NB4 (cell line): ENCODE measurements around a stretch of chr1.

- RRBS: no CpG with 5 or more reads among the region's 5 CpGs
Measured at GRCh38 chr1:39404917-39405958, 86.2 kb upstream of the BMP8A start.

DNA sequence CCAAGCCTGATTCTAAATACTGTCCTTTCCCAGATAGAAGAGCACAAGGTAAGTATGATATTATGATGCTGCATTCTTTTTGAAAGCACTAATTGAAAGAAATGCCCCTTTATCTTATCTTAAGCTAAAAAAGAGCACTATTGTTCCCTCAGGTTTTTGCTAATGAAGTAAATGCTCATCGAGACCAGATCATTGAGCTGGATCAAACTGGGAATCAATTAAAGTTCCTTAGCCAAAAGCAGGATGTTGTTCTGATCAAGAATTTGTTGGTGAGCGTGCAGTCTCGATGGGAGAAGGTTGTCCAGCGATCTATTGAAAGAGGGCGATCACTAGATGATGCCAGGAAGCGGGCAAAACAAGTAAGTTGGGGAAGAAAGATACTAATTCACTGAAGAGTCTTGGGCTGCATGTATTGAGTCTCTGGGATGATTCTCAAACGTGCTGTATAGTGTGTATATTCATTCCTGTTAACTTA, 43.9 kb upstream of the BMP8A start:
- RRBS: no CpG with 5 or more reads among the region's 7 CpGs

DNA sequence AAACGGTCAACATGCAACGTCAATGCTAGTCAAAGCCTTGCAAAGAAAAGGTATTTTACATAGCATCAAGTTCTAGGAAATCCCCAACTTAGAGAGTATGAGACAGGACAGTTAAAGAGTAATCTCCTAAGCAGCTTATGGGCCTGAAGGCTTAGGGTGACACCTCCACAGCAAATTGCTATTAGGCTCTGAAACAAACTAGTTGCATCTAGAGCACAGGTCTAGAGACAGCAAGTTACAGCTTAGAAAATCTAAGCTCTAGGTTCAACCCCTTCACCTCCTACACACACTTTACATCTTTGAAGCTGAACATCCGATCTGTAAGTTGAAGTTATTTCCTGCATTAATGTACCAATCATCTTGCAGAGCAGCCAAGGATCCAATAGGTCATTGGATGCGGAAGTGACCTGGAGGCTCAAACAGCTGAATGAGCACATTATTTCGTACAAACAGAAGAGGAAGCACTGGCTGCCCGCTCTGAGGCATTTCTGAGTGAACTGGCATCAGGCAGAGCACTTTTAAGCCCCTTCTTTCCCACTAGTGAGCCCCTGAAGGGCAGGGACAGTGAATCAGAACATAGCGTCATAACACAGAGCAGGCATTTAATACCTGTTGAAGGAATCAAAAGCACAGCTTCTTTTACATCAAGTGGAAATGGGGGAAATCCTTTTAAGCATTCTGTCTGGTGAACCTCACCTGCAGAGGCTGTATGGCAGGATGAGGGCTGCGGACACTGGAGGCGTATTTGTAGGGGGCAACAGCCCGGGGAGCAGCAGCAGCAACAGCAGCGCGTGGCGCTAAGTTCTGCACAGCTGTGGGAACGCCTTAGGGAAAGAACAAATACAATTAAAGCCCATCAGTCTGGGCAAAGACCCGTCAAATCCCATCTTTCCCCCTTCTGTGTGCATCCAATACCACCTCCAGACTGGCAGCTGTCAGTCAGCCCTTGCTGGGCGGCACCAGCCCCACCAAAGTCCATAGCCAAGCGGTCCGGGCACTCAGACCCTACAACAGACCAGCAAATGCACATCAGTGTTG, 13.4 kb downstream of the PABPC4 start:
- RRBS: no CpG with 5 or more reads among the region's 18 CpGs

DNA sequence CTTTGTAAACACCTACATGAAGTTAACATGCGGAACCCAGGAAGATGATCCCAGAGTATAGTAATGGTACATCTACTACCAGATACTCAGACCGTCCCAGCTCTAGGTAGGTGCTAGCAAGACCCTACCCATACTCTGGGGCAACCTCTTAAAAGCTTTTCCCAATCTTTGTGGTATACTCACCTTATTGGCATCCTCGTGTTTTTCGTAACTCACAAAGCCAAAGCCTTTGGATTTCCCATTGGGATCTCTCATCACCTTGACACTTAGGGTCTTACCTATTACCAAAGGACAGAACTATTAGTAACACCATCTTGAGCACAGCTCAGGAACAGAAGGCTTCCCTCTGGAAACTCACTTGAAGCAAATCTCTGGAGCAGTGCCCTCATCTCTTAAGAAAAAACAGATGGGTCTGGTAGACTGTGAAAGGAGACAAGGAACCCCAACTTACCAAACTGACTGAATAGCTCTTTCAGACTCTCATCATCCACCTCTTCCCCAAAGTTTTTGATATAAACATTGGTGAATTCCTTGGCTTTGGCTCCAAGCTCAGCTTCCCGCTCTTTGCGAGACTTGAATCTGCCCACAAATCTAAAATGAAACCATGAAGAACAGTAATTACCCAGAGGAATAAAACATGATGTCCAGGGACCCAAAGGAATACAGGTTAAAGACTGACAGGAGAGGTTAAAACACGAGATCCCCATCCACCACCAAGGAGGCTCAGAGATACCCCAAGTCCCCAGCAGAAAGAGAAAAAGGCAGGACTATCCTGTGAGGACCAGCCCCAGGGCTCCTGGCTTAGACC, 7.0 kb downstream of the PABPC4 start:
- RRBS: no CpG with 5 or more reads among the region's 7 CpGs

GRCh38 chr1:39574244-39575348, 2.0 kb downstream of the PABPC4 start:
- RRBS: no CpG with 5 or more reads among the region's 17 CpGs

DNA sequence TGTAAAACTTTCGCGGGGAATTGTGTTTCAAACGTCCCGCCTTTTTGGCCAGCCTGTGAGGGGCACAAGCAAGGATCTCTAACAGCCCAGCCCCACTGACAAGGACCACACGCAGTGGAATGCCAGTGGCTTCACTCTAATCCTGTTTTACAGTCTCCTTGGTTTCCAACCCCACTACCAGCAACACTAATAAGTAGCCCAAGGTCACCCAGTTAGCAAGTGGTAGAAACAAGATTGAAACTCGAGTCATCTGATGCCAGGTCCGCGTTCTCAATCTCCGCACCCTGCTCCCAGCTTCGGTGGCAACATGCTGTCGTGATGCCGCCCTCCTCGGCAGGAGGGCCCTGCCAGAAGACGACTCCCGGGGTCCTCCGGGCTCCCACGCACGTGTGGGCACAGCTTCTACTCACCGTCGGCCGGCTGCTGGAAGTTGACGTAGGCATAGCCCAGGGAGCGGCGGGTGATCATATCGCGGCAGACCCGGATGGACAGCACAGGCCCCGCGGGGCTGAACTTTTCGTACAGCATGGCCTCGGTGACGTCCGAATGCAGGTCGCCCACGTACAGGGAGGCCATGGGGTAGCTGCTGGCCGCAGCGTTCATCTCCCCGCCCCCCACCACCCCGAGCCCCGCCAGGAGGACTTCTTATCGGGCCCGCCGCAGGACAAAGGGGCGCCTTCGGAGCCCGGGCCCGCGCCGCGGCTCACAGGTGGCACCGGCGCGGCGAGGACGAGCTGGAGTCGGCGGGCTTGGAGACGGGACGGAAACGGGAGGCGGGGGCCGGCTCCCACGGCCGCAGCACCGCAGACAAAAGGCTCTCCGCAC, 1.0 kb downstream of the PABPC4 start:
- RRBS: under 1% methylated on average over 19 of the region's 66 CpGs

DNA sequence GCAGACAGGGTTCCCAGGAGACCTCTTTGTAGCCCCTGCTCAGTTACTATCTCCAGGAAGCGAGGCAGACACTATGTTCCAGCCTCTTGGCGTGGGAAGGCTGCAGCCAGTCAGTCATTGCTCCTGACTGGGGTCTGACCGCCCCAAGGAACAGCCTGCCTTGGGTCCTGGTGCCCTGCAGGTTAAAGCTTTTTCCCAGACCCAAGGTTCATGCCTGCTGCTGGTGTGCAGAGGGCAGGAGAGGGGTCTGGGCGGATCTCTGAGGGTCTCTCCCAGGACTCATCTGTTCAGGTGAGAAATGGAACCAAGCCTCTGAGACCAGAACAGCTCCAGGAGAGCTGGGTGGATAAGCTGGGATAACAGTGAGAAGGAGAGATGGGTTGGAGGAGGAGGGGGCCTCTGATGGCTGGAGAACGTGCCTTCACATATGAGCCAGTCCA, 13.4 kb downstream of the HEYL start:
- RRBS: no CpG with 5 or more reads among the region's 5 CpGs

GRCh38 chr1:39832104-39832959, 43.7 kb upstream of the BMP8B start:
- RRBS: no CpG with 5 or more reads among the region's 16 CpGs

- RRBS: no CpG with 5 or more reads among the region's 18 CpGs
Measured at GRCh38 chr1:39898268-39899563, 3.0 kb downstream of the MYCL start.

GRCh38 chr1:39952318-39953077, 2.4 kb upstream of the MFSD2A start:
- RRBS: no CpG with 5 or more reads among the region's 8 CpGs

- RRBS: no CpG with 5 or more reads among the region's 6 CpGs
Measured at GRCh38 chr1:39957157-39957975, 2.4 kb downstream of the MFSD2A start.

- RRBS: no CpG with 5 or more reads among the region's 1 CpG
Measured at GRCh38 chr1:40038973-40039385, 1.6 kb upstream of the CAP1 start.

- RRBS: no CpG with 5 or more reads among the region's 11 CpGs
Measured at GRCh38 chr1:40067561-40068135, 27.1 kb downstream of the CAP1 start.

DNA sequence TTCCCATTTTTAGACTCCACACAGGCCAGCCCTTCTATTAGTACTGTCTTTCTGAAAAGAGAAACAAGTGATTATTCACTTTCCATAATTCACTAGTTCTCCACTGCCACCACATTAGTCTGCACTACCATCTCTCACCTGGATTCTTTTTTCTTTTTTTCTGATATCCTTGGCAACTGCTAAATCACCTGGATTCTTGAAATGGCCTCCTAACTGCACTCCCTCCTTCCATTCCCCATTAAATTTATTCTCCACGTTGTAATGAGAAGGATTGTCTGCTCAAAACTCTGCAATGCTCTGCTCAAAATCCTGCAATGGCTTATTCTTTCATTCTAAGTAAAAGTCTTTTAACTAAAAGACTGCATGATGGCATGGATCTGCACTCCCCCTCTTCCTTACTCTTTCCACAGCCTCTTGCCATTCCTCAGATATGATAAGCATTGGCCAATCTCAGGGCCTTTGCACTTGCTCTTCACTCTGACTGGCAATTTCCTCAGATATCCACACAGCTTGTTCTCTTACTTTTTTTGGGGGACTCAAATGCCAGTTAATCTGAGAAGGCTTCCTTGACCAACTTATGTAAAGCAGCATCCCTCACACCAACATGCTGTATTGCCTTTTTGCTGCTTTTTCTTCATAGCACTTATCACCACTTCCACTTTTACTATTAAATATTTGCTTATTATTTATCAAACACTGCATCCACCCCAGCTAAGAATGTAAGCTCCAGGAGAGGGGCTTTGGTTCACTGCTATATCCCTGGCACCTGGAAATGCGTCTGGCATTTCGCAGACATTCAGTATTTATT, 2.9 kb upstream of the ZMPSTE24 start:
- RRBS: no CpG with 5 or more reads among the region's 3 CpGs

DNA sequence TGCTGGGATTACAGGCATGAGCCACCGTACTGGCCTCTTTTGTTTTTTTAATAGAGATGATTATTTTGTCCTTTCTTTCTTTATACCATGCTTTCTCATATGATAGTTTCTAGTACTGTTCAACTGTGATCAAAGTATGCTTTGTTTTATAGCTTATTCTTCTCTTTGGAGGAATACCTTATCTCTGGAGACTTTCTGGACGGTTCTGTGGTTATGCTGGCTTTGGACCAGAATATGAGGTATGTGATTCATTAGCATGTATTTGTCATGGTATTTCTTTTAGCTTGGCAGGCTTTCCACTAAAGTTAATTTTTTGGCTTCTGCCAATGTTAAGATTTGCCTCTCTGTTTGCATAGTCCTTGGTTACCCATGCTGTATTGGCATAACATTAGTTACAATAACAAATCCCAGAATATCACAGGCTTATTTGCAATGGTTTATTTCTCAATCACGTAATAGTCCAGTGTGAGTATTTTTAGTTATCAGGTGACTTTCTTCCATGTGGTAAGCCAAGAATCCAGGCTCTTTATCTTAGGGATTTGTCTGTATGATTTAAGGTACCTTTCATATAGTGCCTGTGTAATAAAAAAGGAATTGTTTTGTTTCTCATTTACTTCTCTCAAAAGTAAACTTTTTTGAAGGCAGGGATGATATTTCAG, 9.7 kb downstream of the ZMPSTE24 start:
- RRBS: no CpG with 5 or more reads among the region's 3 CpGs

DNA sequence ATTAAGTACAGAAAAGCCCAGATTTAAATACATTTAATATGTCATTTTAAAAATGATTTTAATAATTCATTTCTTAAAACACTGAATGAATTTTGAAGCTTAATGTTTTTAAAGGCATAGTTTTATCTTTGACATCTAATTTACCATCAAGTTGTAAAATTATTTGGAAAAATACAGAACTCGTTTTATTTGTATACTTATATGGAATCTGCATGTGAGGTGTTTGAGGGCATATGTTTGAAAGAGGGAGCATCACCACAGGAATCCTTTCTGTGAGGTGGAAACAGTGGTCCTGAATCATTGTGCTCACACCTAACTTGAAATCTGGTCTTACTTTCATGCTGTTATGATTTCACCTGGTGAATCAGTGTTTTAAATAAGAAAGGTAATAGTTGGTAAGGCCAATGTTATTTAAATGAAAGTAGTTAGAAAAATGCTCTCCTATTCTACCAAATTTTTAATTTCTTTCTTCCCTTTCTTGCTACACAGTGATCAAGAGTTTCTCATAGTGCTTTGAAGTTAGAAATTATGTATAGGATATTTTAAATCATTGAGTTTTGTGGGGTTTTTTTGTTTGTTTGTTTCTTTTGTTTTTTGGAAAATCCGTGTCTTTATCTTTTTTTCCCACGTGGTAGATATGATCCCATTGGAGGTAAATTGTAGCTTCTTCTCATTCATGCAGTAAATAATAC, 24.2 kb downstream of the COL9A2 start:
- RRBS: no CpG with 5 or more reads among the region's 3 CpGs

GRCh38 chr1:40382132-40382579, 8.6 kb downstream of the SMAP2 start:
- RRBS: no CpG with 5 or more reads among the region's 3 CpGs

DNA sequence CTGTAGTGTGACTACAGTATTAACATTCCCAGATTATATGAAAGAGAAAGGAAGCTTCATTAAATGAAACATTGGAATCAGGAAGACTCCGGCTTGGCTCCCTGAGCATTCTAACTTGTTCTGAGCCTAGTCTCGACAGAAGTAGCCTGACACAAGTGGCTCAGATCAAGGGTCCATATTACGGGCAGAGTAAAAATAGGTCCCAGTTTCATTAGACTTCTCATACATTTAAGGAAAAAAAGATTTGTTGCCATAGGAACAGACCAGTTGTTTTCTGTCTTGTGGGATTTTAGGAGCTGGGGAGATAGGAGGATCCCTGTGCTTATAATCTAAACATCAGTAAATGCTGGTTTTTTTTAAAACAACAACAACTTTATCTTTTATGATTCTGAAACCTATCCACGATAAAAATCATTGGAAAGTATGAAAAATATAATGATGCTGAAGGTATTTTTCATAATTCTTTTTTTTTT, 12.9 kb downstream of the SMAP2 start:
- RRBS: no CpG with 5 or more reads among the region's 4 CpGs

GRCh38 chr1:40386864-40387254, 13.3 kb downstream of the SMAP2 start:
- RRBS: no CpG with 5 or more reads among the region's 9 CpGs

GRCh38 chr1:40387255-40387971, 13.9 kb downstream of the SMAP2 start:
- RRBS: 87% methylated on average over 3 of the region's 21 CpGs